Temporal lobe (tissue), 2 donors: ENCODE measurements around the genes TRABD2A and MAT2A.

GRCh38 chr2:74471816-74472533, 505 bp downstream of the MRPL53 start:
- RAMPAGE, long total RNA, result no peak

DNA sequence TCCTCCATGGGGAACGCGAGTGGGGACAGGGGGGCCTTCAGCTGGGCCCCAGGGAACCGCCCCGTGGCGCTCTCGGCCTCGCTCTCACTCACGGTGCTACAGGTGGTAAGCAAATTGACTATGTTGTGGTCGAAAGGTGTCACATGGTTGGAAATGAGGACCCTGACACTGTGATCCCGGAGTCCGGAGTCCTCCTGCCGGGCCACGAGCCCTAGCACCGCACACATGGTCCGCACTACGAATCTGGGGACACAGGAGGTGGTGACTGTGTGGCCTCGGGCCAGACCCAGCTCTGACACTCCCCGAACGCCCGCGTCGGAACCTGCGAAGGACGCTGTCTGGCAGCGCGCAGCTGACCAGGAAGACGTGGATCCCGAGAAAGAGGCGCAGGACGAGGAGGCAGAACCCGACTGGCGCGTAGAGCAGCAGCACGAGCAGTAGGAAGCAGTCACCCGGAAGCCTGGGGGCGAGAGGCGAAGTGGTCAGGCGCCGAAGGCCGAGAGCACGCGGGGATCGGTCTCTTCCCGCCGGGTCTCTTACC, 396 bp downstream of the AUP1 start:
- RAMPAGE, long total RNA, result no peak

DNA sequence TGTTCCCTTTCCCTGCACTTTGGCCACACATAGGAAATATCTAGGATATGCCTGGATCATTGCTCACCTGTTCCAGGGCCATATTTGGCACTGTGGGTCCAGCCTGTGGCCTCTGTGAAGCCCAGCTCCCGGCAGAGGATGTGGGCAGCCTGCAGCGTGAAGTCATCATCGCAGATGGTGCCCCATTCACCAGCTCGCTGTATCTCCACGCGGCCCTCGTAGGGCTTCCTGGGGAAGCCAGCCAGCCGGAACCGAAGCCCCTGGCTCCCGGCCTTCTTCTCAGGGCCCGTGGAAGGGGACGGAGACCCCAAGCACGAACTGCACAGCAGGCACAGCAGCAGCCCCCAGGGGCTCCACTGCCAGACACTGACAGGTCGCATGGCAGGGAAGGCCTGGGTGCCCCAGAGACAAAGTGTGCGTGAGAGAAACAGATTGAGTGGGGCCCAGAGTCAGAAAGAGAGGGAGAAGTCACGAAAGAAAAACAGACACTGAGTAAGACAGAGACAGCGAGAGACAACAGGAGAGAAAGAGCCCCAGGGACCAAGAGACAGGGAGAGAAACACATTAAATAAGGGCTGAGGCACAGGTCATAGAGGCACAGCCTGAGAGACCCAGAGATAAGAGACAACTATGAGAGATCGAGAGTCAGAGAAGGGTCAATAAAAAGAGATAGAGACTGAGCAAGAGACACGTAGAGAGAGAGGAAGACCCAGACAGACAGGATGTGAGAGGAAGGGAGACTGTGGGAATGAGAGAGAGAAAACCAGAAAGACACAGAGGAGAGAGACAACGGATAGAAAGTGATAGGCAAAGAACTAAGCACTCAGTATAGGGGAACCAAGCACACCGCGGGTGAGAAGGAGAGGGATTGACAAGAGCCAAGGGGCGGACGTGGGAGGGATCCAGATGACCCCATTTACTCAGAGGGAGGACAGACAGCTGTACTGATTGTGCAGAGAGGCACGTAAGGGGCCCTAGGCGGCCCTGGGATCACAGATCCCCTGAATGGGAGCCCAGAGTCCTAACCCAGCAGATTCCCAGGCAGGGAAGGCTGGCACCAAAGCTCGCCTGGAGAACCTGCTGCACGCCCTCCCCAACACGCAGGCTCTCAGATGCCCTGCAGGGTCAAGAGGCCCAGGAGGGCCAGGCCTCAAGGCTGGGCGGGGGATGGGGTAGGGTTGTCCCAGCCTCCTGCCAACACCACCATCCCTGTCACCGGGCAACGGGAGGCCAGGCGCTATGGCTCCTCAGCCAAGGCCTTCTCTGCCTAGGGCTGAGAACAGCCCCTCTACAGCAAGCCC, 1.0 kb downstream of the LOXL3 start:
- RAMPAGE, long total RNA, result no peak

- RAMPAGE, long total RNA, result no peak
Measured at GRCh38 chr2:74740677-74741482, 86.8 kb downstream of the SEMA4F start.

DNA sequence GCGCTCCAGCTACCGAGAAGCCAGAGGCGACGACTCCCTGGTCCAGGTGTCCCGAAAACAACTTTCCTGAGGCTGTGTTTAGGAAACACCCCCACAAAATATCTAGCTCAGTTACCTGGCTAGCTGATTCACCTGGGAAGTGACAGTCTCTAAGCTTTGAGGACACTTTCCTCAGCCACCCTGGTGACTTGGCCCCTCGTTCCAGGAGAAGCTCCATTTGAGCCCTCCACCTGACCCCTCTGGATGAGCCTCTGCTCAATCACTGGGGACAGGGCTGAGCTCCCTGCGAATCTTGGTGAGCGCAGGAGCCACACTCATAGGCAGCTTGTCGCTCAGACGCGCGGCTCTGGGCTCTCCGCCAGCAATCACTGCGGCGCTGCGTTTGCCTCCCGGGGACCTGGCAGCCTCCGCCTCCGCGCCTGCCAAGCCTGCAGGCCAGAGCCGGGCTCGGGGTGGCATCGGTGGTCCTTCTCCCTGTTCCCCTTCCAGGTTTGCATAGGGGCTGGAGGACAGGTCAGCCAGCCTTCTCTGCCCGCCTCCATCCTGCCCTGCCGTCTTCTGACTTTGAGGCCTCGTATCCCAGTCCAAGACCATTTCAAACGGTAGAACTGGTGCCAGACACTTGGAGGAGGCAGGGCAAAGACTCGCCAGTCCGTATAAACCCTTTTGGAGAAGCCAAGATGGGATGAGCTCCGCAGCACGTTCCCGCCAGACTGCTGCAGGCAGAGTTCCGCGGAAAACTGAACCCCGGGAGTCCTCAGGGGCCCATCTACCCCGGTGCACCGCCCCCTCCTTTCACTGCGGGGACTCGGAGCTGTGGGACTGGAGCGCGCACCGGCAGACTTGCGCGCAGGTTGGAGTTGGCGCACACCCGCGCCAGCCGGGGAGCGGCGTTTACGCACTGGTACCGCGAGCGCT, 912 bp upstream of the TACR1 start:
- RAMPAGE, long total RNA, result no peak

DNA sequence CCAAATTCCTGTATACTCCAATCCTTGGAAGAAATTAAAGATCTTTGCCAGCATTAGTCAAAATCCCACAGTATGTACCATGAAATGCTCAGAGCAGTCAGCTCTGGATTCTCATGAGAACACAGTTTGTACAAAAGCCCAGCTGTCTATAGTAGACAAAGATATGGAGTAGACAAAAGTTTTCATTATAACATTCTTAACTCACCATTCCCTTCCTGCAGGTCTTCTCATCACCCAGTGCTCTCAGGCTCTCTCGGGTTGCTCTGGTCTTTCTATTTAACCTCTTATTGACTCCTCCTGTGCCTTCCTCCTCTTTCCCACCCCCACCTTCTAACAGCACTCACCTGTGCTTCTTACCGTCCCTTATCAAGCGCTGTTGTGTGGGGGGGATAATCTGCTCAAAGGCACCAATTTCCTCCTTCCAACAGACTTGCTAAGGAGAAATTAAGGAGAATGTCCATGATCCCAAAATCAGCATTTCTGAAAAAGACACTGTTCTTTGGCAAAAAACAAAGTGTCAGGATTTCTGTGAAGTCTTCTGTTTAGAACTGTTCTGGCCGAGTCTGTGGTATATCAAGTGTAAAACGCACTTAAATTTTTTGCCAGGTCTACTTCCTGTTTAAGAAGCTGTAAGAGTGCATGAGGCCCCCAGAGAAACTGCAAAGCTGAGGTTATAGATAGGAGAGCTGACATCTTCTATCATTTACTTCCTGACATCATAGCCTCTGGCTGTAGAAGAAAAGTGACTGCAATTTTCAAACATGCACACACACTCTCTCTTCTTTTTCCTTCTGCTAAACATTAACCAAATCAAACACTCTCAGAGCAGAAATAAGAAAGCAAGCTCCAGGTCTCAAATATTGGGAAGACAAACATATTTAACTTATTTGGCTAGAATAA, 144.0 kb downstream of the EVA1A start:
- RAMPAGE, long total RNA, result no peak

- RAMPAGE, long total RNA, result no peak
Measured at GRCh38 chr2:75428761-75429030, 132.0 kb downstream of the EVA1A start.

GRCh38 chr2:75697227-75697907, 13.3 kb downstream of the GCFC2 start:
- RAMPAGE, long total RNA, result no peak

GRCh38 chr2:77592542-77593586, 70.7 kb upstream of the LRRTM4 start:
- RAMPAGE, long total RNA, result no peak

DNA sequence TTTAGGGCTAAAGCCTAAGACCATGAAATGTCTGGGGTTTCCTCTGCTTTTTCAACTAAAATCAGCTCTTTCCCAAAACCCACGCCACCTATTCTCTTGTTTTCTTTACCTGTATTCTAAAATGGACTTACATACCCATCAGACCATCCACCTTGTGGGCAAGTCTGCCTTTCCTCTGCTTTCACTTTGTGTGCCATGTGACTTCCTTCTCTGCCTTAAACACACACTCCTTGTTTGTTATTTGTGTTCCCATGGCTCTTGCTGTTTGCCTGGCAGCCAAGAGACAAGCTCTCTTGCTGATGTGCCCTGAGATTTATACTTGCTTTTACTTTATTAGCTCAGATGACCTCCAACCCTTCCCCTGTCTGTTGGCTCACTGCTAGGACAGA, 309.7 kb upstream of the LRRTM4 start:
- RAMPAGE, long total RNA, result no peak

DNA sequence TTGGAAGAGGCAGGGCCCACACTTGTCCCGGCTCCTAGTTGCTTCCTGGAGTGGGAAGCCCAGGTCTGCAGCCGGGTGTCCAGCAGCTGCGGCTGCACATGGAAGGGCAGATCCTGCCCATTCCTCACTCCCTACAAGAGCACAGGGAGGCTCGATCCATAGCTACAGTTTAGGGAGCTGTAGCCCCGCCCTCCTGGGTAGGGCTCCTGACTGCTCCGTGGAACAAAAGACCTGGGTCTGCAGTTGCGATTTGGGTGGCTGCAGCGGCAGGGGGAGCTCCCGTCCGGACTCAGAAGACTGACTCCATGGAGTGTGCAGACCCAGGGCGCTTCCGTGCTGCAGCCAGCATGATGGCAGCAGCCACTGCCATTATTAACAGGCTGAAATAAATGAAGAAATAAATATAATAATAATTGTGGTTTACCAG, 157.3 kb downstream of the CTNNA2 start:
- RAMPAGE, long total RNA, result no peak

DNA sequence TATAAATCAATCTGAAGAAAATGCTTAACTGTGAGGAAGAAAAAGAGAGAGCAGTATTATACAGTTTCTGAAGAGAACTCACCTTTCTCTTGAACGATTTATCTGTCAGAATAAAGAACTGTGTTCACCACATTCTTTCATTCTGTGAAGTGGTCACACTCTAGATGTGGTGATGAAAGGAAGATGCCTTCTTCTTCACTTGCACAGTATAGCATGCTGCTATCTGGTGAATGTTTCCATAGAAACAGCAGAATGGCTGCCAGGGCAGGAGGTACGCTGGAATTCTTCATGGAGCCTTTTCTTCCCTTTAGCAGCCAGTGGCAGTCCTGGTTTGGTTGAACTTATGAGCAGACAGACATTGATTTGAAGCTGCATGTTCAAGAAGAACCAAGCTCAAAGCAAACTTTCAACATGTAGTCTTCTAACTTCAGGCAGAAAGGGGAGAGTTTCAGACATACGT, 1157.8 kb upstream of the LRRTM1 start:
- RAMPAGE, long total RNA, result no peak

- RAMPAGE, long total RNA, result no peak
Measured at GRCh38 chr2:84781923-84782405, 98.9 kb downstream of the TRABD2A start.

GRCh38 chr2:84880500-84881690, at the start of gene TRABD2A:
Gene TRABD2A (minus strand): TSS chr2:84881084.
- RAMPAGE, long total RNA, result no peak

DNA sequence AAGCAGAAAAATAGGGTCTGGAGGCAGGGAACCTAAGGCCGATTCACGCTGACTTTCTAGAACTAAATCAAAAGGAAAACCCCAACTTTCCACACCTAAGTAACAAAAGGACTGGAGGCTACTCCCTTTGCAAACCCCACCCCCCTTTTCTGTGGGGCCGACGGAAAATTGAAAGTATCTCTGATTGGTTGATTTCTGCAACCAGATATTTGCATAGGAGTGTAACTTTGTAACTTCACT, 19.2 kb downstream of the TMSB10 start:
- RAMPAGE, long total RNA, result no peak

DNA sequence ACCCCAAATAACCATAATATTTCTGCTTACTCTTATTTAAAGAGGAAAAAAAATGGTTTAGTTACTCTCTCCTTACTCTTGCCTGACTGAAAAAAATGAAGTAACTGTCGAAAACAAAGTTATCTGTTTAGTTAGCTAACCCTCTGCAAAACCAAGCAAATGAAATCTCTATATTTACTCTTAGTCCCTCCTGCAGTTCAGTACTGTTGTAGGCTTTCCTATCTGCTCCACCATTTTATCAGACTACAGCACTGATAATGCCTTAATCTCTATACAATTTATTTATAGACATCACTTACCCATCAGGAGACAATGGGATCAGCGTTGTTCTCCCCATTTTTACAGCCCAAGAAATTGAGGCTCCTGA, 2.0 kb upstream of the KCMF1 start:
- RAMPAGE, long total RNA, result no peak

- RAMPAGE, long total RNA, result no peak
Measured at GRCh38 chr2:85468243-85469078, 49.9 kb downstream of the SH2D6 start.

DNA sequence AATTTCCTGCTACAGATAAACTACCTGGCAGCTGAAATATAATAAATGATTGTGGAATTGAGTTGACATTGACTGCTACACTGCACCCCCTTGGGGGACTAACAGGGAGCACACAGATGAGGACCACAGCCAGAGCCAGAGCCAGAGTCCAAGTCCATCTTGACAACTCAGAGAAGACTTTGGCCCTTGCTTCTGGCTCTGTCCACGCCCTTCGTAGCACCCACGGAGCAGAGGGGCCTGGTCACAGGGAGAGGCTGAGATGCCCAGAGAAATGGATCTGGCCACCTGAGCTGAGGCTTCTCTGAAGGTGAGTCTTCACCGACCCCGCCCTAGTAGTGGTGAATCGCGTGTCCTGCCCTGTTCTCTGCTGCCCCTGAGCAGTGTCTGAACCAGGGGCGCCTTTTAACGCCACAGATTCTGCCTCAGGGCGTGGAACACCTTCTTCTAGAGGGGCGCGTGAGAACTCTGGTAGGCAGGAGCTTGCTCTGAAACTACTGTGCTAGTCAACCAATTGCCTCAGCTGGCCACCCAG, 35.7 kb upstream of the MAT2A start:
- RAMPAGE, long total RNA, result no peak

- RAMPAGE, long total RNA, result no peak
Measured at GRCh38 chr2:85538134-85538234, 984 bp upstream of the MAT2A start.

DNA sequence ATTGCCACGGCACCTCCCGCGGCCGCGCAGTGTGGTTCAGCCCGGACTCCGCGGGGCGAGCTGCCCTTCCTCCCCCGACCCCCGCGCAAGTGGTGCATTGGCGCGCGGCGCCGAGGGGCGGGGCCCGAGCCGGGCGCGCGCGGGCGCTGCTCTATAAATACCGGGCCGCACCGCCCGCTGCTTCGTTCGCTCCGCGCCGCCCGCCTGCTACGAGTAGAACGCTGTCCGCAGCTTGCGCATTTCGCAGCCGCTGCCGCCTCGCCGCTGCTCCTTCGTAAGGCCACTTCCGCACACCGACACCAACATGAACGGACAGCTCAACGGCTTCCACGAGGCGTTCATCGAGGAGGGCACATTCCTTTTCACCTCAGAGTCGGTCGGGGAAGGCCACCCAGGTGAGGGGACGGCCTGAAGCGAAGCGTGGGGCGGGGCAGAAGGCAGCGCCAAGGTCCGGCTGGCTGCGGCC, at the start of gene MAT2A:
MAT2A (plus strand) TSS at position 185 of the 466 bp plus-strand sequence.
- RAMPAGE, long total RNA, result no peak